Cardiac muscle cell (in vitro differentiated cells and primary cell): ENCODE measurements around the genes CLIC5, ENPP5, RHAG, CRISP1 and MCM3.

DNA sequence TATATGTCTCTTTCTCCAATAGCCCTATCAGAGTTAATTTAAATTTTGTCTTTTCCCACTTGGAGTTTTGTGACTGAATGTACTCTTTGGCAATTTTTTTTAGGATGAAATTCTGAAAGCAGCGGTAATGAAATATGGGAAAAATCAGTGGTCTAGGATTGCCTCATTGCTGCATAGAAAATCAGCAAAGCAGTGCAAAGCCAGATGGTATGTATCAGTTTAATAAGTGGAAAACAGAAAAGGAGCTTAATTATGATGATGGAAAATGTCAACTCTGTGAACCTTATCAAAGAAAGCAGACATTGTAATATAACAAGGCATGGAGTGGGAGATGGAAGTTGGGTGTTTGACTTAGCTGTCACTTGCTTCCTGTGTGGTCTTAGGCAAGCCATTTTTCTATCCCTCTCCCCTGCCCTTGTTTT lies 2.7 kb downstream of the CDC5L start:
- RAMPAGE, long total RNA = no peak
- RRBS = no CpG with 5 or more reads among the region's 1 CpG

DNA sequence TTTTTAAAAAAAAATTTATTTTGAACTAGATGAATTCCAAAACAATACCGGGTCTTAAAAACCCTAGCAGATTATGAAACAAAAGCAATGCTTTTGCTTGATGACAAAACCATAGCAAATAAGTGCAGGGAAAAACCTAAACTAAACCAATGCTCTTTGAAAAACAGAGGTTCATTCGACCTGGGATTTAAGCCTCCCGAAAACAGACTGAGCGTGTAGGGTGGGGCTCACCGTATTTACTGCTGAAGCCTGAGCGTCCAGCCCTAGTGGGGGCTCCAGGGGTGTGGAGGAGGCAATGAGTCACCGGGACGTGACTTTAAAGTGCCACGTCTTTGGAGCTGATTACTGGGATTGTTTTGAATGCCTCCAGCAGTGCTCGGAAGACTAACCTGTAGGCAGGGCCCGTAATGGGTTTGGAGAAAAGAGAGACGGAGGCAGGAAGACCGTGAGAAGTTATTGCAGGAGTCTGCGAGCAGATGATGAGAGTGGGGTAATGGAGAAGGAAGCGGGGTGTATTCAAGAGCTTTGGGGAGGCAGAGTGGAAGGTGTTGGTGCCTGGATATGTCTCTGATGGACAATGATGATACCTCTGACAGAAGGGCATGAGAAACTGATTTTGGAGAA lies 69.2 kb downstream of the CDC5L start:
- RAMPAGE, long total RNA = no peak
- RRBS = no CpG with 5 or more reads among the region's 15 CpGs

- RAMPAGE, long total RNA = no peak
- RRBS = no CpG with 5 or more reads among the region's 5 CpGs
Observed at GRCh38 chr6:44667406-44667989, 280.0 kb downstream of the CDC5L start.

- RAMPAGE, long total RNA = no peak
- RRBS = no CpG with 5 or more reads among the region's 12 CpGs
Observed at GRCh38 chr6:44870982-44871405, 457.1 kb upstream of the RUNX2 start.

DNA sequence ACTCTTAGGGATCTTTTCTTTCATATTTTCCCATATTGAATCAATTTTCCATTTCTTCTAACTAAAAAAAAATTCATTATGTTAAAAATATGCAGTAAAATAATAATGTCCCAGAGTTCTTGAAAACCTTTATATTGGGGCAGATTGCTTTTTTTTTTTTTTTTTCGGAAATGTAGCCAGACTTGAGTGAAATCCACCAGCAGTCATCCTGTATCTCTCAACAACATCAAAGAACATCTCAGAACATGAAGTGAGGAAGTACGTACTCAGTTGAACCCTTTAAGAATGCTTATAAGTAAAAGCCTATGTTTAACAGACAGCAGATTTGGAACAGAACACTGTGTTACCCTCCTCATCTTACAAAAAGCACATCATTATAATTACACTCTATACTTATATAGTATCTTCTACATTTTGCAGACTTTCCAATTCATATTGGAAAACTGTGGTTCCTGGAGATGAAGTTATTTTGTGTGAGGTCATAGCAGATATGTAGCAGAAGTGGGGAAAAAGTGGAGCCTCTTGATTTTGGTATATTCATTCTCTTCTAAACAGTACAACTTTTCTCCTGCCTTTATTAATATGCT lies 51.0 kb upstream of the SUPT3H start:
- RAMPAGE, long total RNA = no peak
- RRBS = no CpG with 5 or more reads among the region's 2 CpGs

- RAMPAGE, long total RNA = no peak
- RRBS = no CpG with 5 or more reads among the region's 6 CpGs
Observed at GRCh38 chr6:45658777-45659475, 281.2 kb upstream of the SUPT3H start.

DNA sequence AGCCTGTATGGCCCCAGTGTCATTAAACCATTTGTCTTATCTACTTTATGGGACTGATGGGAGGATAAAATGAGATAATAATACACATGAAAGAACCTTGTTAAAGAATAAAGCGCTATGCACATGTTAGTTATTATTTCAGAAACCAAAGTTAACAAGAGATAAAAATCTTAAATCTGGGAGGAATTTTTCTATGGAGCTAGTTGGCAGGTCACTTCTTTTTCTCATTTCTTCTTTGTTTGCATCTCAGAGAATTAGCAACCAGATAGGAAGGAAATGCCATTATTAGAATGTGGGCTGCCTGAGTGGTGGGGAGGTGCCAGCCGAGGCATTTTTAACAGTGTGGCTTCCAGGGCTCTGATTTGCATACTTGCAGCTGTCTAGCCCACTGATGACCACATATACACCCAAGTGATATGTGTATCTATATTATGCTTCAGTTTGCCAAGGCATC lies 206.8 kb downstream of the CLIC5 start:
- RAMPAGE, long total RNA = no peak
- RRBS = no CpG with 5 or more reads among the region's 2 CpGs

- RAMPAGE, long total RNA = no peak
- RRBS = 2% methylated on average over 23 of the region's 90 CpGs
Observed at GRCh38 chr6:46014973-46016009, at the start of gene CLIC5. CLIC5 (minus strand) TSS chr6:46015860.

DNA sequence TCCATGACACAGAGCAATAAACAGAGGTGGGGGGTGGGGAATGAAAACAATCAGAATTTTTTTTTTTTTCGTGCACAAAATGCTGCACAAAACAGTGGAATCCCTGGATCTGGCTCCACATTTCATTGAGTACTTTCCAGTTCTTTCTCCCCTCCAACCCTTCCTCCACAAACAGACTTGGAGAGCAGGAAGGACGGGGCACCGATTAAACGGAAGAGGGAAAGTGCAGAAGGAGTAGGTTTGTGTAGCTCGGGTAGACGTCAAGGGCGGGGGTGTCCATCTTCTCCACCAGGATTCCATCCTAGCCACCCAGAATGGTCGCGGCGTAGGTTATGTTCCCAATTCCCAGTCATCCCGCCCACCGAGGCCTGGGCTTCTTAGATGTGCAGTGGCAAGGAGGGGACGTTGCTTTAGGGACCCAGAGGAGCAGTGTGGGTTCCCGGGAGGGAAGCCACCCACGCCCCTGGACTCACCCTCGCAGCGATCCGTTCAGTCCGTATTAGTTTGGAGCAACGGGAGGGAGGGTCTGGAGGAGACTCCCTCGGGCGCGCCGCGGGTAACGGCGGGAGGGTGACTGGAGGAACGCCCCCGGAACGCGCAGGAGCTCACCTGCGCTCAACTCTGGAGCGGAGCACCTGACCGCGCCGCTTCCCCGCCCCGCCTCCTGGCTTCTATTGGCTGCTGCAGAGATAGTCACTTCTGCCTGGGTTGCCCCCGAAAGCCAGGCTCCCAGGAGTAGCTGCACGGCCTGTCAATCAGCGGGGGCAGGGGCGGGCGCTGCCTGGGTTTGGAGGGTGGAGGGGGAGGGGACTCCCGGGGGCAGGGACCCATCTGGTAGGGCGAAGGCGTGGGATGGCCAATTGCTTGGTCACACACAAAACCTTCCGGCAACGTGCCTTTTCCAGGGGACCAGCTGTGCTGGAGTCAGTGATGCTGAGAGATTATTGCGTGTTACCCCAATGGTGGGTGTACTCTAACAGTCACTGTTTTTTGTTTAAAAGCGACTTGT lies at the start of gene ENPP5:
Gene ENPP5 (minus strand): TSS at position 646 of the 1,009 bp plus-strand sequence.
- RAMPAGE, long total RNA = no peak
- RRBS = 3% methylated on average over 4 of the region's 50 CpGs

- RAMPAGE, long total RNA = no peak
- RRBS = no CpG with 5 or more reads among the region's 2 CpGs
Observed at GRCh38 chr6:46671915-46672802, 15.5 kb upstream of the TDRD6 start.

DNA sequence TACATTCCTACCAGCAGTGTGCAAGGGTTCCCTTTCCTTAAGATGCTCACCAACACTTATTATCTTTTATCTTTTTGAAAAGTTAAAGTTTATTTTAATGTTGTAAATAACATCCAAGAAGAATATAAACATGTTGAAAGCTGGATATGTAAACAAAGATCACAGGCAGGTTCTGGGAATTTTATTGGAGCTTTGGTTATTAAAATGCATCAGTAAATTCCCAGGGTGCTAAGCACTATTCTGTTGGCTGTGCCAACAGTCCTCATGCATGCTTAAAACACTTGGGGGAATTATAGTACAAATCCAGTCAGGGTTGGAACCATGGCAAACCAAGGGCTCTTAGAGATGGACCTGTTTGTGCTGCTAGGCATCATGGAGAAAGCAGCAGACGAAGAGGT lies 101.5 kb upstream of the ADGRF4 start:
- RAMPAGE, long total RNA = no peak
- RRBS = no CpG with 5 or more reads among the region's 1 CpG

GRCh38 chr6:47663854-47664211 lies 34.5 kb upstream of the ADGRF4 start:
- RAMPAGE, long total RNA = no peak
- RRBS = no CpG with 5 or more reads among the region's 8 CpGs

DNA sequence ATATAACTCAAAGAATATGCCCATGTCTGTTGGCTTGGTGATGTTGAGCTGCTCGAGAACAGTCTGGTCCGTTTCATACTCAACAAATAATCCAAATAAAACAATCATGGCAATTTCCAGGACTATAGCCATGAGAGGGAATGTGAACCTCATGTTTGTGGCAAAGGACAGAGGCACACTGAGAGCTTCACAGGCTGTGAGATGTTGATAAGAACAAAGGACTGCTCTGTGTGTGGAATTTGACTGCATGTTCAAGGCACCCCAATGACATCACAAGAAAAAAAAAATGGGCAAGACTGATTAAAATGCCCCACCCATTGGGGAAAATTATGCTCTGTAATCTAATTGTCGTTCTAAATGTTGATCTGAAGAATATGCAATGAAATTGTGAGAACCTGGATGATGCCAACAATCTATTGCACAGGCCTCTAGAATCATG lies at the start of gene RHAG:
Gene RHAG (minus strand): TSS at position 180 of the 439 bp plus-strand sequence.
- RAMPAGE, long total RNA = no peak
- RRBS = no CpG with 5 or more reads among the region's 3 CpGs

- RAMPAGE, long total RNA = no peak
- RRBS = no CpG with 5 or more reads among the region's 1 CpG
Observed at GRCh38 chr6:49866389-49866895, at the start of gene CRISP1. CRISP1 (minus strand) TSS chr6:49866535.

- RAMPAGE, long total RNA = no peak
- RRBS = no CpG with 5 or more reads among the region's 3 CpGs
Observed at GRCh38 chr6:49940021-49940588, 23.9 kb downstream of the DEFB114 start.

GRCh38 chr6:51317591-51318039 lies 498.9 kb downstream of the TFAP2B start:
- RAMPAGE, long total RNA = no peak
- RRBS = no CpG with 5 or more reads among the region's 4 CpGs

- RAMPAGE, long total RNA = no peak
Observed at GRCh38 chr6:51737543-51737990, 349.8 kb downstream of the PKHD1 start.

DNA sequence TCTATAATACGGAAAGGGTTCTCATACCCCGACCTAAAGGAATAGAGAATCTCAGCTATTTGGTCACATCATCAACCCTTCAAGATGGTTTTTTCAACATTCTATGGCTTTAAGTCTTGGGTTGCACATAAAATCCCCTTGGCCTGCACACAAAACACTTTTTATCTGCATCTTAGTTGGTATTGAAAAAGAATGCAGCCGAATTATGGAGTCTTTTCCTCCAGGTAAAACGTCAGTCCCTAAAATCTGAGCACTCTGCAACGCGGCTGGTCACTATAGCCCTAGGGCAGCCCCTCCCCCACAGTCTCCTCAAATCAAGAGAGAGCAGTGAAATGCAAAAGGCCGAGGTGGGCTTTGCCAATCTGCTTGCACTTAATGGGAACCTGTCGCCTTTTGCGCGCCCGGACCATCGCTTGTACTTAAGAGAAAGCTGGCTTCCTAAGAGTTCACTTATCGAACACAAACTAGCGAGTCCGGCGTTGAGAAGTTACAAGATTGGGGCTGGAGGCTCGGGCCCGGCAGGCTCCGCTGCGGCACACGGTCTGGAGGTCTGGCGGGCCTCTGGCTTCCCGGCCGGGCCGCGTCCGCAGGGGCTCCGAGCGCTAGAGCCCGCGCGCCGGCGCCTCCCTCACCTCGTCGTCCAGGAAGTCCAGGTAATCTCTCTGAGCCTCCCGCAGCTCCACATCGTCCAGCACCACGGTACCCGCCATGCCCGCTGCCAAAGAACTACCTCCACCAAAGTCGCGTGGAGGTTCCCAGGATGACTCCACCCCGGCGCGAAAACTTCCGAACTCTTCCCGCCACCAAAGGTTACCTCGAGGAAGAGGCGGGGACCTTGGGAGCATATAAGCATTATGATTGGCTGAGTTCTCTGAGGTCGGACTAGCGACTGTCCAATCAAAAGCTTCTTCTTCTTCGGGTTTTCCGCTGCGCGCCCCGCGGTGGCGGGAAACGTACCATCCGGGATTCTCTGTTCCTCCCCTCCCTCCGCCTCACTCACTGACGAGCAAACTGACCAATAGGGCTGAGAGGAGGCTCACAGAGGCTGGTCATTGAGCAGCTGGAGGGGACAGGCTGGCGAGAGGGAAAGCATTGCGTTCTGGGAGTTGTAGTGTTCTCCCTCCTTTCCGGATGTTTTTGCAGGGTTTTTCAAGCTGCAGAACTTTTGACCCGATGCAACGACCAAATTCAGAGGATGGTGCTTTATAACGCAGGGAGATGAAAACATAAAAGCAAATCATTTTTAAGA lies at the start of gene MCM3:
Gene MCM3 (minus strand): TSS at position 778 of the 1,249 bp plus-strand sequence.
- RAMPAGE, long total RNA = start-site peak on the minus strand centred at position 763 of the sequence, 87 bp wide, 900 and 436 reads in 2 replicates
- RRBS = 5% methylated on average over 20 of the region's 69 CpGs

DNA sequence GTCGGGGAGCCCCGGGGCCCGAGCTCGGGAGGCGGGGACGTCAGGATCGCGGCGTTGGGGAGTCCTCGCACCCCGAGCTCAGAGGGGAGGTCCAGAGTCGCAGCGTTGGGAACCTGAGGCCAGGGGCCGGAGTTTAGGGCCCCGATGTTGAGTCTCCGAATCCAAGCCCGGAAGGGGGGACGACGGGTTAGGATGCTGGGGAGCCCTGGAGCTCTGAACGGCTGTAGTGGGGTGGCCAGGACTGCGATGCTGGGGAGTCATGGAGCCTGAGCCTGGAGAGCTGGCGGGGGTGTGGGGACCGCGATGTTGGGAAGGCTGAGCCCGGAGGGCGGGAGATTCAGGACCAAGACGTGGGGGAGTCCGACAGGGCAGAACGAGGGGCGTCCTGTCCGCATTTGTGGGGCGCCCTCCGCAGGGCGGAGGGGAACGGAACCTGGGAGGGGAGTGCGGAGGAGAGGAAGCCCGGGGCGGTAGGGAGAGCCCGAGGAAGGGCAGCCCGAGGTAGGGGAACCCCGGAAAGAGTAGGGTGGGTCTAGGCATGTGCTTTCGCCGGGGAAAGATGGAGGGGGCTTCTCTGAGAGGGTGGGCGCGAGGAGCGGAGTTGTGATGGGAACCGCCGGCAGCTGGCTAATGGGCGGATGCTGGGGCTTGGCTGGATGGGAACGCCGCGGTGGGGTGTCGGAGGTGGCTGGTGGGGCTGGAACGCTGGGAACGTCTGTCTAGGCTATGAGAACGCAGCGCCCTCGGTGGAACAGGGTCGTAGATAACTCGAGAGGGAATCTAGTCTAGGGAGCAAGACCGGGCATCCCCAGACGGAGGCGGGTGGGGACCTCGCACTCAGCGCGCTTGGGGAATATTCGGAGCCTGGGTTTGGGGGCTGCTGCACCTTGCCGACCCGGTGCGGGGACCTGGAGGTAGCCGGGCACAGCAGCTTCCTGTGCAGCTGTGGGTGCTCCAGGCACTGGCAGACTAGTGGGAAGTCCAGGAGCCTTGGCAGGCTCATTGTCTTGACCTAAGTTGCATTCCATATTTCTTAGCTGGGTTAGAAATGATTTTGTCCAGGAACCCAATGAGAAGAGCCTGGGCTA lies 699 bp downstream of the PAQR8 start:
- RAMPAGE, long total RNA = no peak
- RRBS = 2% methylated on average over 28 of the region's 71 CpGs

DNA sequence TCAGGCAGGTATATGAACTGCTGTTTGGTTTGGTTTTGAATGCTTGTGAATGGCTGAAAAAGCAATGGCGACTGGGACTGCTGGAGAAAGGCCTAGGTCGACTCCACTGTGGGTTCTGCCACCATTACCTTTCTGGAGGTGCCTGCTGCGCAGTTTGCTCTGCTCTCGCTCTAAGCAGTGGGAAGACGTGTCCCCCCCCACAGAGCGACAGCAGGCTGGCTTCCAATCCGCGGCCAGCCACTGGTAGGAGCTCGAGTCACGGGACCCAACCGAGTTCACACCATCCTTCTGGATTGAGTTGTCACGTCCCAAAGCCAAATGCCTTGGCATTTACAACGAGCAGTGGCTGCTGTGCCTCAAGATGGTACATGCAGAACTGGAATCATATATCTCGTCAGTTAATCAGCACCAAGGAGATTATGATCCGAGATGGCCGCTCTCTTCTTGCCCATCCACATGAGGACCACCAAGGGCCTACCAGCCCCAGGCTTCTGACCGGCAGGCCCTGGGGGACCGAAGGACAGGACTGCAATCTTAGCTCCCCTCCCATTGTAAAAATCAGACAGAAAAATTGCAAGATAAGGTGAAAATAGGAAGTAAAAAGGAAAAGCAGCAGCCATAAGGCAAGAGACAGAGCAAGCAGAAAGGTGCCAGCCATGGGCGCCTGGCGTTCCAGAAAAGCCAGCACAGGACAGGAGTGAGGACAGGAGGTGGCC lies 74.5 kb downstream of the TRAM2 start:
- RAMPAGE, long total RNA = no peak
- RRBS = no CpG with 5 or more reads among the region's 20 CpGs